Pulmonary artery (tissue), 1 donor: ENCODE measurements around the genes MMP19, PYM1 and RPS26.

- PRO-cap, result no peak
Measured at GRCh38 chr12:55673530-55674120, 7.9 kb upstream of the METTL7B start.

- PRO-cap, result no peak
Measured at GRCh38 chr12:55694744-55695313, 12.9 kb downstream of the ITGA7 start.

DNA sequence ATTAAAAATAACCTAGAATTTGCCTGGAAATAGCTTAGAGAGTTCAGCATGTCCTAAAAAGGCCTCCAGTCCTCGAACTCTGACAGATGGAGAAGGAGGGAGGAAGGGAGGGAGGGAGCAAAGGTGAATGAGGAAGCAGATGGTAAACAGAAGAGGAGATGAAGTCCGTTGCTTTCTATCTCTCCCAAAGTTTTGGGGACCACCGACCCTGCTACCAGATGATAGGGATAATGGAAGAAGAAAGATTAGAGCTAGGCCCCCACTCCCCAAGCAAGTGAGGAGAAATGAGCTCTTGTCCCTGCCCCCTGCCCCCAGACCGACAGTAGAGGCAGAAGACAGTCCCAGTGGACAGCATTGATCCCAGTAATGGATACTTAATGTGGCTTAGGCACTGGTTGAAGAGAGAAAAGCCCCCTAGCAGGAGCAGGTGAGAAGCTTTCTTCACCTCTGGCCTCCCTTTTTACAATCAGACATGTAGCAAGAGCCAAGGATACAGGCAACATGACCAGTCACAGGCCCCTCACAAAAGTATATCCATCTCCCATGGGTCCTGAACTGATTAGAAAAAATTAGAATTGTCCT is 1.5 kb downstream of the ITGA7 start:
- PRO-cap, result no peak

- PRO-cap, result no peak
Measured at GRCh38 chr12:55748575-55748958, 5.6 kb downstream of the GDF11 start.

GRCh38 chr12:55839443-55839930 is 3.2 kb downstream of the MMP19 start:
- PRO-cap, result no peak

- PRO-cap, result unidirectional peak, minus-strand start at chr12:55842940
Measured at GRCh38 chr12:55842527-55843310, at the start of gene MMP19. TSS of gene MMP19 (minus strand) at chr12:55842936.

DNA sequence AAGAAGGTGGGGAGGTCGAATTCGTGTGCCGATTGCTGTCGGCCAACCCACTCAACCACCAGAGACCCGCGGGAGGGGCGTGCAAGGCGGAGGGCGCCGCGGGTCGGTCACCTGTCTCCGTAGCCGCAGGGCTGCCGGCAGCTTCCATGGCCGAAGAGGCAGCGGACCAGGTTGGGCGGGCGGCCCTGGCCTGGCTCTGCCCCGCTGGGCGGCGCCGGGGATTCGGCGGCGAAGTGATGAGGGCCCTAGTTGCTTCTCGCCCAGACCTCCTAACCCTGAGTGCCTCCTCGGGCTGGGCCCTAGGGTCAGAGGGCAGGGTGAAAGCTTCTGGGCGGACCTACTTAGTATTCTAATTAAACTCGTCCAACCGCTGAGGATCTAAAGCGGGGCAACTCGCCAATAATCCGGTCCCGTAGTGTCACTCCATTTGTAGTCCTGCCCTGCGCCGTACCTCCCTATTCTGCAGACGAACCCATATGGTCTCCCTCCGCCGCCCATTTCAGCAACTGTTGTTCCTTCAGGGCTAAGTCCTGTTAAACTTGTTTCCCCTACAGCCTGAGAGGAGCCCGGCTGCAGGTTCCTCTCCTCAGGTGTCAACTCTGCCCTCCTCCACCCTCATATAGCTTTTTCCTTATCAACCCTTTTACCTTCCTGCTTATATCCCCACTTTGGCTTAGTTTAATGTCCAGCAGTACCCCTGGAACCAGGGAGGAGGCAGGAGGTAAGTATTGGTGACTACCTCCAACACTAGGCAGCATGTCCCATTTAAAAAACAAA is at the start of gene PYM1:
TSS of gene PYM1 (minus strand) at position 281 of the 777 bp plus-strand sequence.
- PRO-cap, result no peak

- PRO-cap, result bidirectional peak, plus-strand start at chr12:55932075, minus-strand start at chr12:55931940
Measured at GRCh38 chr12:55931860-55932988, 1.3 kb downstream of the DGKA start.

GRCh38 chr12:55989919-55990159 is 7.2 kb upstream of the SUOX start:
- PRO-cap, result no peak

DNA sequence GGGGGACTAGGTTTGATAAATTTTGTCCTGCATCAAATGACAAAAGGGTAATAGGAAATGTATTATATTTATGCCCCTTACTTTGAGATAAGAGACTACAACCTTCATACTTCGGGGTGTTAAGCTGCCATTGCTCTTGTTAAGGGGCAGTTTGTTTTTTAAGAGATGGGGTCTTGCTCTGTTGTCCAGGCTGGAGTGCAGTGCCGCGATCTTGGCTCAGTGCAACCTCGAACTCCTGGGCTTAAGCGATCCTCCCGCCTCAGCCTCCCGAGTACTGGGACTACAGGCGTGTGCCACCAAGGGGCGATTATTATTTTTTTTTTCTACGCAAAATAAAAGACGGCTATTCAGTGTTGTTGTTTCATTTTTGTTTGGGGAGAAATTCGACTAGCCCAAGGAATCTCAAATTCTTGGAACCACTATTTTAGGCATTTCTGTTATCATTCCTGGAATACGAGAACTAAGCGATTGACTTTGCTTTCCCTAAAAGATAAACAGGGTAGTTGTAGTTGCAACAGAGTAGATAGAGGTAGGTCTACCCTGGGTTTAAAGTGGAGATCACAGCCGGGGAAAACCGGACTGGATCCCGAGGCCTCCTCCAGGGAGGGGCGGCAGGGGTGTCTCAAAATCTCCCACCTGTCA is 621 bp upstream of the SUOX start:
- PRO-cap, result no peak

DNA sequence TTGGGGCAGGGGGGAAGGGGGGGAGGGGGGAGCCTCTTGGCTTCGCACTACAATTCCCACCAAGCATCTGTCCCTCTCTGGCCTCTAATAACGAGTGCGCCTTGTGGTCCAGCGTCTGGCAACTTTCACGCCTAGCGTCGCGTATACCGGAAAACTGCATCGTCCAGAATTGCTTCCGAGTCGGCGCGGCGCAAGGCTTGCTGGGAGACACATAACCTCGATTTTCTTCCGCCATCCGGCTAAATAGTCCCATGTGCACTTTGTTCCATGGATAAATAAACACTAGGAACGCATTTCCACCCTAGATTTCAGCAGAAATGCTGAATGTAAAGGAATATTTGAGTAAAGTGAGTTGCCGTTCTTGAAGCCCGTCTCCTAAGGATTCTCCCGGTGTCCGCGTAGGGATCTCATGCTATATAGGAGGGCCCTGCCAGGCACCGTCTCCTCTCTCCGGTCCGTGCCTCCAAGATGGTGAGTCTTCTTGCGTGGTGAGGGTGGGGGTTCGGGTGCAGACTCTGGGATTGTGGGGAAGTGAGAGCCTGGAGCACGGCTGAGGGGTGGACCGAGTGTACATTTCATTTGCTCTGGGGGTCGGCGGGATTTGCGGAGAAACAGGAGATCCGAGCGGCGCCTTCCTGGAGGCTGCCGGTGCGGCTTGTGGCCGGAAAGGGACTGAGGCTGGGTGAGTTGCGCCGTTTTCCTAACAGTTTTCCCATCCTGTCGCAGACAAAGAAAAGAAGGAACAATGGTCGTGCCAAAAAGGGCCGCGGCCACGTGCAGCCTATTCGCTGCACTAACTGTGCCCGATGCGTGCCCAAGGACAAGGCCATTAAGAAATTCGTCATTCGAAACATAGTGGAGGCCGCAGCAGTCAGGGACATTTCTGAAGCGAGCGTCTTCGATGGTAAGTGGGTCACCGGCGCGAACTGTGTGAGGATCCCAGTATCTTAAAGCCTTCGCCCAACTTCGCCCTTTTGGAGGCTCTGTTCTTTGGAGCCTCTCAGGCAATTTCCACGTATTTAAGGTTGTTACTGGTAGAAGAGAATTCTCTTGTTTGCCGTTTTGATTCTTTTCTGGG is at the start of gene RPS26:
TSS of gene RPS26 (plus strand) at position 220 of the 1,078 bp plus-strand sequence.
- PRO-cap, result unidirectional peak, minus-strand start at position 117 of the sequence; bidirectional peak, plus-strand start at position 448 of the sequence, minus-strand start at position 171 of the sequence

DNA sequence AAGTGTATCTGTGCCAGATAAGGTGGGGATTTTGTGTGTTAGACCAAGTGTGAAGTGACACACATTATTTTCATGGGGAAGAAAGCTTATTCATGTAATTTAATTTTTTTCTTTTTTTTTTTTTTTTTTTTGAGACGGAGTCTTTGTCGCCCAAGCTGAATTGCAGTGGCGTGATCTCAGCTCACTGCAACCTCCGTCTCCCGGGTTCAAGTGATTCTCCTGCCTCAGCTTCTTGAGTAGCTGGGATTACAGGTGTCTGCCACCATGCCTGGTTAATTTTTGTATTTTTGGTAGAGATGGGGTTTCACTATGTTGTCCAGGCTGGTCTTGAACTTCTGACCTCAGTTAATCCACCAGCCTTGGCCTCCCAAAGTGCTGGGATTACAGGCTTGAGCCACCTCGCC is 2.5 kb downstream of the RPS26 start:
- PRO-cap, result no peak

- PRO-cap, result no peak
Measured at GRCh38 chr12:56078791-56079689, 925 bp upstream of the ERBB3 start.

DNA sequence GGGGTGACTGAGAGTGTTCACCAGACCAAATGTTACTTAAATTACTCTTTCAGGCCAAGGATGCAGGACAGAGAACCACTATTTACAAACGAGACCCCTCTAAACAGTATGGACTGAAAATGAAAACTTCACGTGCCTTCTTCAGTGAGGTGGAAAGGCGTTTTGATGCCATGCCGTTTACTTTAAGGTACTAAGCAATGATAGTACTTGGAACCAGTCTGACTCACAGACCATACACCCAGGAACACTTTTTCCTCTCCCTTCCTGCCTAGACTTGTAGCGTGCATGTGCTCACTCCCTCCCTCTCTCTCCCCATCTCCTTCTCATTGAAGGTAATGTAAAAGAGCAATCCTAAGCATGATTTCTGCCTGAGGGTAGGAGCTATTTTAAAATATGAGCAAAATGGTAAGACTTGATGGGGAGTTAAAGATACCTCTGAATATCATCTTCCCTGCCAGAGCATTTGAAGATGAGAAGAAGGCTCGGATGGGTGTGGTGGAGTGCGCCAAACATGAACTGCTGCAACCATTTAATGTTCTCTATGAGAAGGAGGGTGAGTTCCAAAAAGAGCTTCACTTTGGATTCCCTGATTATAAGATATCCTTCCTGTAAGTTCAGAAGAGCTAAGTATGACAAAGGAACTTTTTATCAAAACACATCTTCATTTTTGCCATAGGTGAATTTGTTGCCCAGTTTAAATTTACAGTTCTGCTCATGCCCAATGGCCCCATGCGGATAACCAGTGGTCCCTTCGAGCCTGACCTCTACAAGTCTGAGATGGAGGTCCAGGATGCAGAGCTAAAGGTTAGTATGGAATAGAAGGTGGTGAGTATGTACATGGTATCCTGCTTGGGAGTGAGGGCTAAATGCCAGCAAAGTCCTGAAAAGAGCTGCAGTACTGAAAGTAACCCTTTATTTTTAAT is 5.7 kb upstream of the RPL41 start:
- PRO-cap, result no peak

GRCh38 chr12:56129792-56130330 is 1.8 kb downstream of the ESYT1 start:
- PRO-cap, result no peak

- PRO-cap, result no peak
Measured at GRCh38 chr12:56154936-56155382, 2.6 kb downstream of the MYL6B start.

- PRO-cap, result unidirectional peak, minus-strand start at chr12:56161845
Measured at GRCh38 chr12:56161808-56162069, 3.6 kb downstream of the MYL6 start.

GRCh38 chr12:56189922-56190469 is 713 bp upstream of the SMARCC2 start:
- PRO-cap, result no peak

- PRO-cap, result no peak
Measured at GRCh38 chr12:56196786-56197147, 7.5 kb upstream of the SMARCC2 start.

DNA sequence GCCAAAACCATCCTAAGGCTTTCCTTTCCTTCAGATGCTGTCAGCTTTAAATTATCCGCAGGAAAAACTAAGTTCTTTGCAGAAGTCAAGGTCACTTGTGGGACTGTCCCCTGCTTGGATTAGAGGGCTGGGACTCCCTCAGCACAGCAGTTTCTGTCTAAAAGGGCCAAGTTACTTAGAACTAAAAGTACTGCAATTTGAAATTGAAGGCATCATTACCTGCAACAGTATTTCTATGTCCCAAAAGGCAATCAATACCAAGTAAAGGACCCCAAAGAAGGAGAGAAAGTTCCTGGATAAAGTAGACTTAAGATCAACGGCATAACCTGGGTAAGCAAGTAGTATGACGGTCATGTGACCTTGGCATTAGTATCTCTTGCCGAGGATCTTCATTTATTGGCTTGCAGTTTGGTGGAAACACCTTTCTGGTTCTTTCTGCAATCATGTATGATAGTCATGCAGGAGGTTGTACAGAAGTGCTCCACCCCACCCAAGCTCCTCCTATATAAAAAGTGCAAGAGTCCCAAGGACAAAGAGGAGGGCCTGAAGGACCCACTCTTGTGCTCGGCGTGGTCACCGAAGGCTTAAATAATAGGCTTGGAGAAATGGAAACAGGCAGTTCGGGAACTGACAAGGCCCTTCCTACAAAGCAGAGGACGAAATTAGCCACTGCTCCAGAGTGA is 919 bp downstream of the CS start:
- PRO-cap, result no peak